OCI-LY7 (cell line): ENCODE measurements around a stretch of chr9.

- PRO-cap = bidirectional peak, plus-strand start at chr9:6414080, minus-strand start at chr9:6414045
- RAMPAGE, long total RNA = no peak
Observed at GRCh38 chr9:6413890-6414338, 915 bp downstream of the UHRF2 start.

DNA sequence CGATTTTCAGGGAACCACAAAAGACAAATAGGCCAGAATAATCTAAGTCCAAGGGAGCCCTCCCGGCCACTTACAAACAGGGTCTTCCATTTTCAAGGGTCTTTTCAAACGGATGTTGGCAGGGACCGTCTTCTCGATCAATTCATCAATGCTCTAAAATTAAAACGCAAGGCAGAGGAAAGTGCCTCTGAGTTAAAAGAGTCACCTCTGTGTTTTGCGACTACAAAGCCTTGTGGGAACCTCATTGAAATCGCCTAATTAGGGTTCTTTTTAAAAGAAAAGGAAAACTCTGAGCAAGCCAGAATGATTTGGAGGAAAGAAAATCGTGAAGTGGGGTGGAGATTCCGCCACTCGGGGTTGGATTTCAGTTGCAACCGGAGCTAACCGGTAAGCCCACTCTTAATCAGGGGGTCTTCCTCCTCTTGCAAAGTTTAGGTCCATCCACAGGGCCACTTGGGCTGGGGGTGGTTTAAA lies 952 bp downstream of the GLDC start:
- PRO-cap = no peak
- RAMPAGE, long total RNA = no peak

GRCh38 chr9:7103433-7104274 lies 345.9 kb downstream of the KDM4C start:
- PRO-cap = no peak
- RAMPAGE, long total RNA = no peak

DNA sequence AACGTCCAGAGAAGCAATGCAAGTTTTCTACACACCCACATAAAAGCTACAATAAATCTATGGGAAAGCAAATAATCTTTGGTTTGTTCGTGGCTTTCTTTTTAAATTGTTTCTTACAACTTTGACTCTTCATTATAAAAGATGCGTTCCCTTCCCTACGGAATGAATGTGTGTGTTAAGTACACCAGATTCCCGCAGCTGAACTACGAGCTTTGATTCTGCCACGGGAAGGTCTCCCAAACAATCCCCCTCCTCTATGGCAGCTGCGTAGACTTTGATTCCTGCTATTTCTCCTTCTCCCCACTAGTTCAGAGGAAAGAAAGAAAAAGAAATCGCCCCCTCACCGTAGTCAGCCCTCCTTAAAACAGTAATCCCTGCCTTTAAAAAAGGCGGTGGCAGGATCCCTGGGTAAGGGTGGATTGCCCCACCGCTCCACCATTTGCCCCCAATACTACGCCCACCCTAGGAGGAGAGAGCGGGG lies 1057.3 kb upstream of the DMAC1 start:
- PRO-cap = no peak
- RAMPAGE, long total RNA = no peak

DNA sequence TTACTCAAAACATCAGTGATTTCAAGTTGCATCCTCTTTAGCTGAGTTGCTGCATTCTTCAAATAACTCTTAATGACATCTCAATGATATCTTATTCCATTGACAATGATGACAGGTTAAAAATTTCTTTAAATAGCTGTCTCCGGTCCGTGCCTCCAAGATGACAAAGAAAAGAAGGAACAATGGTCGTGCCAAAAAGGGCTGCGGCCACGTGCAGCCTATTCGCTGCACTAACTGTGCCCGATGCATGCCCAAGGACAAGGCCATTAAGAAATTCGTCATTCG lies 1291.1 kb upstream of the DMAC1 start:
- PRO-cap = unidirectional peak, plus-strand start at position 137 of the sequence
- RAMPAGE, long total RNA = no peak

DNA sequence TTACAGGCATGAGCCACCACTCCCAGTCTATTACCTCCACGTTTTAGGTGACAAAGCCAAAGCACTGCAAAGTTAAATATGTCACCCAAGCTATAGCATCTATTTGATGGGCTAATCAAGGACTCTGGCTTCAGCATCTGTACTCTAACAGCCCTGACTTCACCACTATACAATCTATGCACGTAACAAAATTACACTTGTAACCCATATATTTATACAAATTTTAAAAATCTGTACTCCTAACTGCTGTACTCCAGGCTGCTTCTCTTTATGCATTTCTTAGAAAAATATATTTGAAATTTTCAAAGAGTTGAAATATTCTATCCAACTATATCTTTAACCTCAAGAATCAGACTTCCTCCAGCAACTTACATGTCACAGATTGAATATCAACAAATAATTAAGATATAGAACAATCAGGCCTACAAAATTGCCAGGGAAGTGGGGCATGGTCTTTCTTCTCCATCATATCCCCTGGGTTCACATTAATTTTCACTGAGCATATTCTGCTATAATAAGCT lies 248.5 kb downstream of the PTPRD start:
- PRO-cap = no peak
- RAMPAGE, long total RNA = no peak

- PRO-cap = unidirectional peak, plus-strand start at chr9:11196720; unidirectional peak, minus-strand start at chr9:11196757
- RAMPAGE, long total RNA = no peak
Observed at GRCh38 chr9:11196585-11196890, 583.7 kb upstream of the PTPRD start.

DNA sequence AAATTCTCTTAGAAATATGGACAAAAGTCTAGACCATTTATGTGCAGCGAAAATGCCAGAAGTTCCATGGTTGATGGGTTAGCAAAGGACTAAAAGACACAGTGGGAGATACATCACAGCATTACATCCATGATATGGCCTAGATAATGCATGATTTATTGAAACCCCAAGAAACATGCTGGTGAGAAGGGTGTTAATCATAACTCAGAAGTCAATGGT lies 836.1 kb upstream of the PTPRD start:
- PRO-cap = no peak
- RAMPAGE, long total RNA = no peak

GRCh38 chr9:11901072-11901316 lies 792.2 kb upstream of the TYRP1 start:
- PRO-cap = no peak
- RAMPAGE, long total RNA = no peak

DNA sequence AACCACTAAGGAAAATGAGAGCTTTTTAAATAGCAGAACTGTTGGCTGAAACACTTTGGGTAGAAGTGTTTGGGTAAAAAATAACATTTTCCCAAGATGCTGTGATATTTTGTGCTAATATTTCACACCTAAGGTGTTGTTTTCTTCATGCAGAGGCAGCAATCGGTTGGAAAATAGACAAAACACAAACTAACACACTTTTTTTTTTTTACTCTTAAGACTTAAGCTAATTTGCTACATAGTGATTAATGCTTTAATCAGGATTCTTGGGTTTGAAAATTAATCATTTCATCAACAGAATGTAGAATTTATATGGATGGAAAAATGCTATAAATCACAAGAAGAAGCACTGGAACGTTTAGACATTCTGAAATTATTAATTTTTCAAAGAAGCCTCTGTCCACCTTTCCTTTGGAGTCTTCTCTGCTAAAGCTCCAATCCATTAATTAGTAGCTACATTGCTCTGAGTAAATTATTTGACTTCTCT lies 70.8 kb upstream of the TYRP1 start:
- PRO-cap = no peak
- RAMPAGE, long total RNA = no peak

DNA sequence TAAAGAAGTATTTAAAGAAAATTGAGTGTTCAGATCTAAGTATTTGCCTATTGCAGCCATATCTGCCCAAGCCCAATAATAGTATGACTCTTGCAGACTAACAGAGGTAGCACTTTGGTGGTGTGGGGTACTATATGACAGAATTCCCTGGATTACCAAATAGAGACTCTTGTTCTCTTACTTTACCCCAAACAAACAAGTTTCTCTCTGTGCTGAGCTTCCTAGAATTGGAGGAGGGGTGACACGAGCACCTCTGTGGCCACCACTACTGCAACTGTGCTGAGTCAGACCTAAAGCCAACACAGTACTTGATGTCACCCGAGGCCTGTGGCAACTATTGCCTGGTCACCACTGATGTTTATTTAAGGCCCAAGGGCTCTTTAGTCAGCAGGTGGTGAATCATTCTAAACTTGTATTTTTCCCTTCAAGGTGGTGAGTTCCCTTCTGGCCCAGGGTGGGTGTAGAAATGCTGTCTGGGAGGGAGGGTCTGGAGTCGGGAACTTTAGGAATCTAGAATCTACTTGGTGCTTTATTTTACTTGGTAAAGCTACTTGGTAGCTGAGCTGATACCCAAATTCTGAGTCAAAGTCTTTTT lies 9.6 kb downstream of the LURAP1L start:
- PRO-cap = no peak
- RAMPAGE, long total RNA = no peak

DNA sequence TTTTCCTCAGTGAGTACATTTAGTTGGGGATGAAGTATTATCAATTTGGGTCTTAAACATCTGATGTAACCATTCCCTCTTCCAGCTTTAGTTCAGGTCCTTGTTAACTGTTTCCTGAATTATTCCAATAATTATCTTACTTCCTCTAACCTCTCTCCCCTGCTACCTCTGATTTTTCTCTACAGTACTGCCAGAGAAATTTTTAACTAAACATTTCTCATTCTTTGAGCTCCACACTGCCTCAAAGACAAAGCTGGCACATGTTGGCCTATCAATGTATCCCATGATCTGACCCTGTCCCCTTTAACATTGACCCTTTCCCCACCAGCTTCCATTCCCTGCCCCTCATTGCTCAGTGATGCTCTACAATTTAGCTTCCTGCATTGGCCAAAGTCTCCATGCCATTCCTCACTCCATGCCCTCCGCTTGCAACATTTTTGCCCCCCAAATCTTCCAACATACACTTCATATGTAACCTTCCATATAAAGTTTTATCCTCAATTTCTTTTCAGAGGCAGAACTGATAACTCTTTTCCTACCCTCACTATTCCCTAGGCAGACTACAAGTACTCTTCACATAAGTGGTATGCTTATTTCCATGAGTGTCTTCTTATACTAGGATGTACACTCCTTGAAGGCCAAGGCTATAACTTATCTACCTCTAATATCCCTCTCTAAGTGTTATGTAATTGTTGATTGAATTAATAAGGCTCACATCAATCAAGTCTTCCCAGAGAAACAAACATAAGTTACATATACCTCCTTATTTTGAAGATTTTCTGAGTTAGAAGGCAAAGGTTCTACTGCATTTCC lies 144.0 kb downstream of the MPDZ start:
- PRO-cap = no peak
- RAMPAGE, long total RNA = no peak

DNA sequence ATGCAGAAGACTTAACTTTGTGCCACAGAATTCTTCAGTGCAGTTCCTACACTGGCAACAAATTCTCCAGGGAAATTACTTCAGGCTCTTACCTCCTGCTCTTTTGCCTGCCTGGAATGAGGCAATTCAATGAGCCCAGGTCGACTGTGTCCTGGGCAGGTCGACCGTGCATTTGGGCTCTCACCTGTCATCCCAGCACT lies 14.5 kb downstream of the MPDZ start:
- PRO-cap = no peak
- RAMPAGE, long total RNA = no peak

DNA sequence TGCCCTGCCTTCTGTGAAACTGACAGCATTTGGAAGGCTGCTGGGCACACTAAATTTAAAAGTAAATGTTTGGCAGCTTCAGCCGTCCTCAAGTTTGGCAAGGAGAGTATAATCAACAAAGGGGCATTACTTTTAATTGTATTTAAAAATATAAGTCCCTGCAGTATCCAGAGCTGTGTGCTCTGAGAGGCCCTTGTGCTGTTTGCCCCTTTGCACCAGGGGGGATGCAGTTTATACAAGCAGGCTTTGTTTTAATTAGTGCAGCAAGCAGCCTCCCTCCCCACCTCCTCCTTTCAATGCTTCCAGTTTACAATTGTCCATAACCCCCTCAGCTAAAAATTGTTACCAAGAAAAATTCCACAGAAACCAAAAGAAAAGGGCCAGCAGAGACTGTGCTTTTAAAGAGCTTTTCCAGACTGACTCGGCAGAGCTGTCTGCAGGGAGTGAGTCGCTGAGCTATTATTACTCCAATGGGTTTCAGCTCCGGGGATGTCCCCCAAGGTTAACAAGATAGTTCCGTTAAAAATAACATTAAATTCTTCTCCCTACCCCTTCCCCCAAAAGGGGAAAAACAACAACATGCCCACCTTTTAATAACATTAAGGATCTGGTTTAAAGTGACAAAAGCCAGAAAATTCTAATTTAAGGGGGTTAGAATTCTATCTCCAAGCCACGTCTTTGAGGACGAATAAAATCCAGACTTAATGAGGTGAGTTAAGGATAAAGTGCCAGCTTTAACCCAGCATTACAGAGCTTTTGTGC lies 328.6 kb upstream of the MPDZ start:
- PRO-cap = no peak
- RAMPAGE, long total RNA = no peak

DNA sequence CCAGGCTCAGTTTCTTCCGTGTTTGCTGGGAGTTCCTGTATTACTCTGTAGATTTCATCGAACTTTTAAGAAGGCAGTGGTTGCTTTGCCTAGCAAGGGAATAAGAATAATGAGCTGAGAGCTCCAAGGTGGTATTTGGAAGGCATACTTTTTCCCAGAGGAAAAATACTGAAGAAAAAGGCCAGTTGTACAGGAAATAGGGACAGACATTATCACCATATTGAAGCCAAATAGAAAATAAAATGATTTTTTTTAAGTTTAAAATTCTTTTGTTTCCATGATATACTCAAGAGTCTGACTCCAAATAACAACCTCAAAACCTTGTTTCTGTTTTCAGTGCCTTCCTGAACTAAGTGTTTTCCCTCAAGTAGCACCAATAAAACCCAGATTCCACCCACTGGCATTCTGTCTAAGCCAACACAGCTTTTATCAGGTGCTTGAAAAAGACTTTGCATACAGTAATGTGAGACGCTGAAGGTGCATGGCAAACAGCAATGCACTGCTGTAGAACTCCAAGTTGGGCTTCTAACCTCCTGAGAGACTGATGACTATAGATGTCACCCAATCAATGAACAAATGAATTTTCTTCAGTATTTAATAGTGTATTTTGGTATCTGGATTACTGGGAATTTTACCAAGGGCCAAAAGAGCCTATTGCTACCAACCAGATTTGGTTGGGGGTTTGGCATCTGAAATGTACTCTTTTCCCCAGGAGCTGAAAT lies 95.8 kb downstream of the NFIB start:
- PRO-cap = no peak
- RAMPAGE, long total RNA = no peak

DNA sequence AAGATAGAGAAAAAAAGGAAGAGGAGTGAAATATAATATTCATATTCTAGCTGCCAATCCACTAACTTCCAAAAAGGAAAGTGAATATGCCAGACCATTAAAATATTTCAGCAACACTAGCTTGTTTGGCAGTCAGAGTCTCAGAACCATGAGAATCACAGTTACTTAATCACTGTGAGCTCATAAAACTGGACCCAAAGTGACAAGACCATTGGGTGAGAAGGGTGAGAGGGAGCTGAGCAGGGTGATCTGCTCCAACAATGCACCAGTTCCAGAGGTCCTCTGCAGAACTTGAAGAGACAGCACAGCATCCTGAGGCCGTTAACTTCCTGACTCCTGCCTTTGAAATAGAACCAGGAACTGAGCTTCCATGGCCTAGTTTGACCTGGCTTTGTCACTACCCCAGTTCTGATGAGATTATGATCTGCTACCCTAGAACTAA lies 57.4 kb downstream of the NFIB start:
- PRO-cap = no peak
- RAMPAGE, long total RNA = no peak

DNA sequence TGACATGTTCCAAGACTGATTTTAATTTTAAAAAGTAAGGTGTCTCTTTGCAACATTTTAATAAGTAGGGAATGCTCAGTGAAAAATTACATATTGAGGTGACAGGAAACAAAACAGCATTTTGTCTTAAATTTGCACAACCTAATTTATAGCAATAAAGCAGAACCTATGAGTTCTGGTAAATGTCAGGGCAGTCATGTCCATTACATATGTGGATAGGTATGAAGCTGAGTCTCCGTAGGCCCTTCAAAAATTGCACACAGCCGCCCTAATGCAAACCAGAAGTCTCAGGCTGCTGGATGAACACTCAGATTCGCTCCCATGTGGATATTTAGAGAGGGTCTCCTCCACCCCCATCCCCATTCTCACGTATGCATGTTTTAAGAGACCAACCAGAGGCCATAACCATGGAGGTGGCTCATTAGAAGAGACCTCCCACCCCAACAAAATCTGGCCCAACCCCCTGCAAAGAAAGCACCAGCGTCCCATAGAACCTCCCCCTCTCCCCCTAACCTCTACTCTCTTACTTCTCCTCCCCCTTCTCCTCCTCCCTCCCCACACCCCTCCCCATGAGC lies 43.2 kb downstream of the NFIB start:
- PRO-cap = no peak
- RAMPAGE, long total RNA = no peak

DNA sequence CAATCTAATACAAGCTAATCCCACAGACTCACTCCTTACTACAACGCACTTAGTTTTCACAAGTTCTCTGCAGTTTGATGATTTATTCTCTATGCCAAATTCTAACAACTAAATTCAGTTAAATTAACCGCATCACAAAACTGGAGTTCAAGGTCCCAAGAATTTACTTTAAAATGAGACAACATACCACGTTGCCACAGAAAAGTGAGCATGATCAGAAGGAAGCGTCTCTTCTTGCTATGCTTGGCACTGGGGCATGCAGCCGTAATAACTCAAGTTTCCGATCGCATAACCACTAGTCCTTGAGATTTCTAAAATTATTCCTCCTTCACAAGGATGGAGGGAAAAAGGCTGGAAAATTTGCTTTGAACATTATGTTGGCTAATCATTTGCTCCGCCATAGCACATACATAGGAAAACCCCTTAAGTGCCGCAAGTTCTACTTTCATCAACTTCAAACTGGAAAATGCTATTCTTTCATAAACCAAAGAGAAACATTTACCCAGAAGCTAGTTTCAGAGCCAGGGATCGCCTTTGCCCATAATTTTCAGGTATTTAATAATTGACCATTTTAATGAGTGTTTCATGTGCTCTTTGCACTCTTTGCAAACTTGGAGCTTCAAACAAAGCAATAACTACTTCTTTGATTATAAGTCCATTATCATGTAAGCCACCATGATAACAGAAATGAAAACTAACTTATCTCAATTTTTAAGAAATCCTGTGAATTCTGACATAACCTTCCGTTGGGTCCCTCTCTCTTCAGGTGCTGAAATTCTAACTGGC lies 13.7 kb downstream of the NFIB start:
- PRO-cap = no peak
- RAMPAGE, long total RNA = no peak

DNA sequence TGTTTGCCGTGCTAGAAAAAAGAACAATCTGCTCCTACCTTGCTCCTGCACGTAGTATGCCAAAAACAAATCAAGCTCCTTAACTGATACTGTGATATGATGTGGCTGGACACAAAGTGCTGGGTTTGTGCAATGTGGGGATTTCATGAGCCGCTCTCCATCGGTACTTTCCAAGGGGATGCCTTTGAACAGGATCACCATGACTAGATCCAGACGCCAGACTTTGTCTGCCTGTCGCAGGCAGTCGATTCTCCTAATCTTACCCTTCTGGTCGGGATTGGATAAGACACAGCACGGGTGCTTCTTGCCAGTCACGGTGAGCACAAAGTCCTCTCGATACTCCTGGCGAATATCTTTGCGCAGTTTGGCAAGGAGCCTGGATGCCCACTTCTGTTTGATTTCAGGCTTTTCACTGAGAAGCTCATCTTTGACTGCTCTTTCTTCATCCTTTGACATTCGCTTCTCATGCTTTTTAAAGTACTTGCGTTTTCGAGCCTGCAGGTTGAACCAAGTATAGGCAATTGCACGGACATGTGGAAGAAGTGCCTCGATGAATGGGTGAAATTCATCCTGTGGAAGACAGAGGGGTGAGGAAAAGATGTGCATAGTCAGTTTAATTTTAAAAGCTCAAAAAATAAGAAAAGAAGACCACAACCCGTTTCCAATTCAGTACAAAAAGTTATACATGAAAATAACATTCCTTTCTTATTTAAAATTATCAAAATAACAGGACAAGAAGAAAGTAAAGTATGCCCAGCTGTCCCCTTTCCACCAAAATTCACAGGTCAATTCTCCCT lies 6.8 kb downstream of the NFIB start:
- PRO-cap = no peak
- RAMPAGE, long total RNA = no peak

GRCh38 chr9:14309337-14309904 lies 4.5 kb downstream of the NFIB start:
- PRO-cap = no peak
- RAMPAGE, long total RNA = no peak